Monocyte (primary cell): ENCODE measurements around a stretch of chr4.

DNA sequence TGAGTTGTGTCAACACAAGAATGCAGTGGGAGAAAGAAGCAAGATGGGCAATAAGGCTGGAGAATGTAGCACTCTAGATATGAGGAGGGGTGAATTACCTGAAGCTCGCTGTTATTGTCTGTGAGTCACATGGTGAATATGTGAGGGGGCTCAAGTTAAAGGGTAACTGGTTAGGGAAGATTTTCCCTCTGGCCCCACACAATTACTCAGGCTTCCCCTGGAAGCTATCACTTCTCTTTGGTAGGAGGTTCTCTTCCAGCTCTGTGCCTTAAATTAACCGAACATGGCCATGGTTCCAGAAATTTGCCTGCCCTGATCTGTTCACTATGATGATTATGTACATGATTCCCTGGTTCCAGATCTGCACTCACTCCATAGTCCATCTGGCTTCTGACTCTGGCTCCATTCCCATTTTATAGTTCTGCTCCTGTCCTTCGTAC, 16.2 kb upstream of the ANKRD17 start:
- PRO-cap, 2 experiments = no peak in any of the 2 experiments

GRCh38 chr4:73345249-73346033, 58.6 kb upstream of the ALB start:
- PRO-cap, 2 experiments = no peak in any of the 2 experiments

DNA sequence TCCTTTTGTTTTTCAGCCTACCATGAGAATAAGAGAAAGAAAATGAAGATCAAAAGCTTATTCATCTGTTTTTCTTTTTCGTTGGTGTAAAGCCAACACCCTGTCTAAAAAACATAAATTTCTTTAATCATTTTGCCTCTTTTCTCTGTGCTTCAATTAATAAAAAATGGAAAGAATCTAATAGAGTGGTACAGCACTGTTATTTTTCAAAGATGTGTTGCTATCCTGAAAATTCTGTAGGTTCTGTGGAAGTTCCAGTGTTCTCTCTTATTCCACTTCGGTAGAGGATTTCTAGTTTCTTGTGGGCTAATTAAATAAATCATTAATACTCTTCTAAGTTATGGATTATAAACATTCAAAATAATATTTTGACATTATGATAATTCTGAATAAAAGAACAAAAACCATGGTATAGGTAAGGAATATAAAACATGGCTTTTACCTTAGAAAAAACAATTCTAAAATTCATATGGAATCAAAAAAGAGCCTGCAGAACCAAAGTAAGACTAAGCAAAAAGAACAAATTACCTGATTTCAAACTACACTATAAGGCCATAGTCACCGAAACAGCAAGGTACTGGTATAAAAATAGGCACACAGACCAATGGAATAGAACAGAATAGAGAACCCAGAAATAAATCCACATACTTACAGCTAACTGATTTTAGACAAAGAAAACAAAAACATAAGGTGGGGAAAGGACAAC, 14.8 kb upstream of the AFP start:
- PRO-cap, 2 experiments = no peak in any of the 2 experiments

DNA sequence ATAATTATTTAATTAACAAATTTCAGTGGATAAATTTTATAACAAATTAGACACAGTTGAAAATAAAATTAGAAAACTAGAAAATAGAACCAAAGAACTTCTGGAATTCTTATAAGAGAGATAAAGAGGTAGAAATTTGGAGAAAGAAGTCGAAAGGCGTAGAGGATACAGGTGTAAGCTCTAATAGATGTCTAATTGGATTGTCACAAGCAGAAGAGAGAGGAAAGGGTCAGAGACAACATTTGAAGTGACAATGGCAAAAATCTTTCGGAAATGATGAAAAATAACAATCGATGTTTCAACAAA, 3.7 kb downstream of the CXCL8 start:
- PRO-cap, 2 experiments = peak in 2 of 2 experiments; most common plus-strand start position 149 of the sequence (in 2)

- PRO-cap, 2 experiments = no peak in any of the 2 experiments
These were observed 48.2 kb downstream of the CXCL1 start for GRCh38 chr4:73917297-73917918.

DNA sequence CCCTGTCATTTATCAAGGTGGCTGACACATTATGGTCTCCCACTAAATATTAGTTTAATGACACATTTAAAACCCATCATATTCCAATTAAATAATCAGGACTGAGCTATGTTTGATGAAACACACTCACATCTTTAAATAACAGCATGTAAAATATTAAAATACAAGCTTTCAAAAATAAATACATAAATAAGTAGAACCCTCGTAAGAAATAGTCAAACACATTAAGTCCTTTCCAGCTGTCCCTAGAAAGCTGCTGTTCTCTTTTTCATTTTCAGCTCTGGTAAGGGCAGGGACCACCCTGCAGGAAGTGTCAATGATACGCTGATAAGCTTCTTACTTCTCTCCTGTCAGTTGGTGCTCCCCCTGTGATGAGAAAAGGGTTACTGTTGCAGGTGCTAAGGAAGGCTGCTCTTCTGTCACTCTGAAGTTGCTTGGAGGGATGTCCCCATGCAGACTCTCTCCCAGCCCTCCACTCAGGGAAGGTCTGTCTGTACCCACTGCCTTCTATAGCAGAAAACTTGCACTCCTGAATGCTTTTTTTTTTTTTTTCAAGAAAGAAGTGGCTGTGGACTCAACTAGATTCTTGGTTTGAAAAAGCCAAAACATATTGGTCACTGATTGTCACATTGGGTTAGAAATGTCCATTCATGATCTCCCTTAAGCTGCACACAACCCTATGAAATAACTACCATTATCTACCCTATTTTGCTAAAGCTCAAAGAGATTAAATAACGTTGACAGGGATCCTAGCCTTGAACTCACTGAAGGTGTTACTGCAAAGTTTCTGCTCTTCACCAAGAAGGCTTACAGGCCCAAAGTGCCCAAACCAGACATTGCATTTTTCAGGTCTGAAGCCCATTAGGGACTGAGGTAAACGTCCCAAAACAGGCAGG, 1.3 kb downstream of the CXCL3 start:
- PRO-cap, 2 experiments = no peak in any of the 2 experiments

- PRO-cap, 2 experiments = no peak in any of the 2 experiments
These were observed 1.0 kb downstream of the MTHFD2L start for GRCh38 chr4:74158955-74159344.

DNA sequence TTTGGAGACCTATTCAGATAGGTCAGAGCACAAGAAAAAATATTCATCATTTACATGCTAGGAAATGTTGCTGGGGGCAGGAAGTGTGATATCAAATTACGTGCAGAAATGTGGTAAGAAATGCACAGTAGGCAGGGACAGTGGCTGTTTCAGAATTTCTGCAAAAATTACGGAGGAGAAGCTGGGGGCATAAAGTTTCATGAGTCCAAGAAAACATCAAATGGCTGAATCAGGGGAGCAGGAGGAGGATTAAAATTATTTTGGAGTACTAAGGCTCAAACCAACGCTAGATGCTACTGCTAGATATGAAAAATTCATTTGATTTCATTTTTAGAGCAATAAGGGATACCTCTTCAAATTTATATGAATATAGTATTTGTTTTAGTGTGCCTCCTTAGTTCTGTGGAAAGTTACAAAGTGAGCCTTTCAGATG, 8.3 kb downstream of the PARM1 start:
- PRO-cap, 2 experiments = no peak in any of the 2 experiments

DNA sequence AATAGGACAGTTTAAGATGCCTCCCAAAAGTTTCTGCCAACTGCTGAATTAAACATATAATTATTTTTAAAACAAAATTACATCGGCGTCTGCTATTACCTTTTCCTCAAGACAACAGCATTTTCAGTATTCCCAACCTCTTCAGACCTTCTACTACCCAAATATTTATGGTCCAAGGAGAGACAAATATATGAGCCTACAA, 19.0 kb upstream of the CDKL2 start:
- PRO-cap, 2 experiments = peak in 1 of 2 experiments; most common minus-strand start position 145 of the sequence (in 1)

GRCh38 chr4:75707946-75708502, 16.4 kb upstream of the USO1 start:
- PRO-cap, 2 experiments = no peak in any of the 2 experiments

- PRO-cap, 2 experiments = no peak in any of the 2 experiments
These were observed 5.2 kb downstream of the CXCL9 start for GRCh38 chr4:76002150-76002510.

DNA sequence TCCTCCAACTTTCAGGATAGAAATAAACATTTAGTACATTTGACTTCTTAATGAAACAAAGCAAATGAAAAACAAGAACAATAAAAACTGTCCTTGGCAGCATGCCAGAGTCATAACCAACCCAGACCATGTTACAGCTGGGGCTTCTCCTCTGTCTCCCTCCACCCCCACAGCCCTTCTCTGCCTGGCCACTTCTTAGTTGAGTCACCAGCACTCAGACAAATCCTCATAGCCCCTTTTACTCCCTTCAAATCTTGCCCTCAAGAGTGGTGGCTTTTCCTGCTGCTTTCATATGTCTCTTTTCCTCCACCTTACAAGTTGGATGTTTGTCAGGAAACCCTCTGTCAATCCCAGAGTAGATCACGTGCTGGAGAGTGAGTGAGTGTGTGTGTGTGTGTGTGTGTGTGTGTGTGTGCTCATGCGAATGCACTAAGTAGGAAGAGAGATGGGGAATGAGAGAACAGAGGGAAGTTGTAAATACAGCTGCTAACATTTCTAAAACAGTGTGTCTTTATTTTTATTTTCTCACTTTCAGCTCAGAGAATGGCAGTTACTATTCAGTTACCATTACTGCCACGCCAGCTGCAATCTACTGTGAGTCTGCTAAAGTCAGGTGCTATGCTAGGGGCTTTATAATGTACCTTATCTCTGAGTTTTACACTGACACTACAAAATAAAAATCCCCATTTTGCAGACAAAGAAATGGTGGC, 15.0 kb downstream of the SCARB2 start:
- PRO-cap, 2 experiments = no peak in any of the 2 experiments

- PRO-cap, 2 experiments = no peak in any of the 2 experiments
These were observed 4.6 kb downstream of the FAM47E start for GRCh38 chr4:76255989-76256561.

GRCh38 chr4:76309480-76309901, 3.0 kb downstream of the STBD1 start:
- PRO-cap, 2 experiments = no peak in any of the 2 experiments

DNA sequence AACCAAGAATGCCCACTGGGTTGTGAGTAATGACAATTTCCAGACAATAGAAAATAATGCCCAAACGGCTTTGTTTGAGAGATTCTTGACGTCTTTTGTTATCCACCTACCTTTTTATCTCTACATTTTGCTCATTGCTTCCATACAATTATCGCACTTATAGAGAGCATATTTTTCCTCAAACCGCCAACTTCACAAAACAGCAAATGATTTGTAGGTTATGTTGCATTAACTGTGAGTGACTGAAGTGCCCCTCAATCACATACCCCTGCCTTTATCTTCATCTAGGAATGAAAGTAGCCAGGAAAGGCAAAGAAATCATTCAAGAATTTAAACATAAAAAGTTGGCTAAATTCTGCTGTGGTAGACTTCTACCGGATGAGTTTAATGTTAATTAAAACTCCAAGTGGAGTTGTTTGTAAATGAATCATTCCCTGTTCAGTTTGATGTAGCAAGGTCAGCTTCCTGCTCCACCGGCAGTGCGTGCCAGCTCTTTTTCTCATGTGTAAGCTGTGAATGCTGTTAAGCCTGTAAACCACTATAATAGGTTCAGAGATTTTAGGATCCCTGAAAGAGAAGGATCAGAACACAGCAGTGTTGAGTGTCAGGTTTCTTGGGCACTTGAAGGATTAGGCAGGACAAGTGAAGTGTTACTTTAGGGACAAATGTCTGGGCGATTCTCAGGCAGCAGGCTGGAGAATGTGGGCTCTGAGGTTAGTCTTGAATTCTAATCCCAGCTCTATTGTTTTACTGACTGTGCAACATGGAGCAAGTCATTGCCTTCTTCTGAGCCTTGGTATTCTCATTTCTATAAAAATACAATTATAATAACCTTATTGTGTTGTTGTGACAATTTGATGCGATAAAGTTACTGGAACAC, 111.8 kb downstream of the SHROOM3 start:
- PRO-cap, 2 experiments = no peak in any of the 2 experiments

DNA sequence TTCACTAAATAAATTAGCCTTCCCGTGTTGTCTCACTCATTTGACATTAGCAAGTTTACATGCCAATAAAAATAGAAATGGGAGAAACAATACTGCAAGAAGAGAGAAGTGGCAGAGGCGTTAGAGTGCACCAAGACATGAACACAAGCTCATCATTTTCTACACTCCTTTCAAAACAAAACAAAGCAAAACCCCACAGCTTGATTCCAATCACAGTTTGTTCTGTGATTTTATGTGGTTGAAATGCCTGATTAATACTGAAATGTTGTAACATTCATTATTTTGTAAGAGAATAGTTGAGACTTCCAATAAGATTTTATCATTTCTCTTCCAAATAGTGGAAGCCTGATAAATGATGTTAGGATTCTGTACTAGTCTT, 136.4 kb downstream of the SHROOM3 start:
- PRO-cap, 2 experiments = no peak in any of the 2 experiments

GRCh38 chr4:76674842-76675530, 223.0 kb downstream of the SOWAHB start:
- PRO-cap, 2 experiments = no peak in any of the 2 experiments

GRCh38 chr4:76739031-76740156, 158.6 kb downstream of the SOWAHB start:
- PRO-cap, 2 experiments = no peak in any of the 2 experiments

DNA sequence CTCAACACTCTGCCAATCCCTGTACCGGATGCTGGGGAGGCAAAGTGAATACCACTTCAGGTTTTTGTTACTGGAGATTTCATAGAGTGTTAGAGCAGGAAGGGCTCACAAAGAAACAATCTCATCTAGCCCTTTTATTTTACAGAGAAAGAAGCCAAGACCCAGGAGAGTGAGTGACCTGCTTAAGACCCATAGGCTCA, 24.7 kb downstream of the SEPTIN11 start:
- PRO-cap, 2 experiments = no peak in any of the 2 experiments

GRCh38 chr4:76989052-76989752, 39.6 kb downstream of the SEPTIN11 start:
- PRO-cap, 2 experiments = no peak in any of the 2 experiments